ENCODE measurements around a stretch of chr5.

DNA sequence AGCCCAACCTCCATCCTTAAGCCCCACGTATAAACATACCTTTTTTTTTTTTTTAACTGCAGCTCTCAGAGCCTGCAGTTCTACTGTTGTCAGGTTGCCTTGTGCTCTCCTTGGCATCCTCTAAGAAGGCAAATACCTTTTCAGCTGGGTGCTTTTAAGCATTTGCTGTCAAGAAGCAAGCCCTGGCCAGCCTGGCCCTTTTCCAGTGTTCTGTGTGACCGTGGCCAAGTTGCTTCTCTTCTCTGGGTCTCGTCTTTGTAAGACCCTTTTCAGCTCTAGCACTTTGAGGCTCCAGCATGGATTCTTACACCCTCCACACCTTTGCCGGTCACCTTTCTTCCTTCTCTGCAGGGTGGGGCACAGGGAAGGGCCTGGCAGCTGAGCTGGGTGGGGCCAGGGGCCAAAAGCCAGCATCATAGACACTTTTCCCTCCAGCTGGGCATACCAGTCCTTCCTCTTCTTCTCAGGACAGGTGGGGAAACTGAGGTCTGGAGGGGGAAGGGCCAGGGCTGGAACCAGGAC, 643 bp upstream of the NDST1 start:
- PRO-cap, 2 experiments = no peak in any of the 2 experiments

DNA sequence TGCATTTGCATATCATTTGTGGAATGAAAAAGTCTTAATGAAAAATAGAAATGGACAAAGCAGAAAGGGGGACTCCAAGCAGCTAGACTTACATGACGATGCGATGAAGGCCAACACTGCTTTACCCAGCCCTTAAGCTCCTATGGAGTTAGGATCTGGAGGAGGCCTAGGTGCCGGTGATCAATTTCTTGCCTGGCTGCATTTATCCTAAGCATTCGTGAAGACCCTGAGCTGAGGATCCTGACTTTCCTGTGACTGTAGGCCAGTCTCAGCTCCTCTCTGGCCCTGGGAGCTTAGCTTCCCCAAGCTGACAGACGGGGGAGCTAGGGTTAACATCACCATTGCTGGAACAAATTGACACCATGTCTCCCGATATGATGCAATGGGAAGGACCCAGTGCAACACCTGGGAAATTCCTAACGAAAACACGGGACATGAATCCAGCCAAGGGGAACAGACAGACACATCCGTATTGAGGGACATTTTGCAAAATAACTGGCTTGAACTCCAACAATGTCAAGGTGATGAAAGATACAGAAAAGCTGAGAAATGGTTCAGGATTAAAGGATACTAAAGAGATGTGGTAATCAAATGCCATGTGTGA, 52.4 kb downstream of the NDST1 start:
- PRO-cap, 2 experiments = no peak in any of the 2 experiments

GRCh38 chr5:150643160-150643657, 2.7 kb downstream of the SYNPO start:
- PRO-cap, 2 experiments = no peak in any of the 2 experiments

DNA sequence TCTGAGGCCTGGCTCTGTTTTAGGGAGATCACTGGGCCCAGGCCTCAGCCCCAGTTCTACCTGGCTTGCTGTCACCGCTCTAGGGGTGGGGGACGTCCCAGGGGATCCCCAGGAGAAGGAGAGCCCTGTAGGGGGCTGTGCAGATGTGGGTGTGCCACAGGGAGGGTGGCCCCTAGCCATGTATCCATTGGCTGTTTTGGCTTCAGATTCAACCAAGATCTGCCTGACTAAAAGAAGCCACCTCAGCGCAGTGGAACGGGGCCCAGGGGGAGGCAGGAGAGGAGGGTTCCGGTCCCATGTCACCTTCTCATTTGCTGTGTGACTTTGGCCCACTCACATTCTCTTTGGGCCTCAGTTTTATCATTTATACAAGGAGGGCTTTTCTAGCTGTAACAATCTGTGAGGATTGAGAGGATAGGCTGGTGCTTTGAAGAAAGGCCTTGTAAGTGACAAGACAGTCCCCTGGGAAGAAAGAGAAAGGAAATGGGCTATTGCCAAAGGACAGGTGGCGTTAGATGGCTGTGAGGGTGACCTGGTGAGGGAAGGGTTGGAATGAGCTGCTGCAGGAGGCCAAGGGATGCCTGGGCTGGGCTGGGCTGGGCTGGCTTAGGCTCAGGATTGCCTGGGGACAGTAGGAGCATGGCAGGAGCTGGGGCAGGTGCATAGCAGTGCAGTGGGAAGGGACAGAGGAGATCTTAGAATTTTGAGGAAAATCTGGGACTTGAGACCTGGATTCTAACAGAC, 9.9 kb upstream of the MYOZ3 start:
- PRO-cap, 2 experiments = no peak in any of the 2 experiments

- PRO-cap, 2 experiments = no peak in any of the 2 experiments
These were observed 14.1 kb downstream of the IRGM start for GRCh38 chr5:150860359-150860932.

- PRO-cap, 2 experiments = no peak in any of the 2 experiments
These were observed 21.9 kb upstream of the ZNF300 start for GRCh38 chr5:150926669-150927145.

DNA sequence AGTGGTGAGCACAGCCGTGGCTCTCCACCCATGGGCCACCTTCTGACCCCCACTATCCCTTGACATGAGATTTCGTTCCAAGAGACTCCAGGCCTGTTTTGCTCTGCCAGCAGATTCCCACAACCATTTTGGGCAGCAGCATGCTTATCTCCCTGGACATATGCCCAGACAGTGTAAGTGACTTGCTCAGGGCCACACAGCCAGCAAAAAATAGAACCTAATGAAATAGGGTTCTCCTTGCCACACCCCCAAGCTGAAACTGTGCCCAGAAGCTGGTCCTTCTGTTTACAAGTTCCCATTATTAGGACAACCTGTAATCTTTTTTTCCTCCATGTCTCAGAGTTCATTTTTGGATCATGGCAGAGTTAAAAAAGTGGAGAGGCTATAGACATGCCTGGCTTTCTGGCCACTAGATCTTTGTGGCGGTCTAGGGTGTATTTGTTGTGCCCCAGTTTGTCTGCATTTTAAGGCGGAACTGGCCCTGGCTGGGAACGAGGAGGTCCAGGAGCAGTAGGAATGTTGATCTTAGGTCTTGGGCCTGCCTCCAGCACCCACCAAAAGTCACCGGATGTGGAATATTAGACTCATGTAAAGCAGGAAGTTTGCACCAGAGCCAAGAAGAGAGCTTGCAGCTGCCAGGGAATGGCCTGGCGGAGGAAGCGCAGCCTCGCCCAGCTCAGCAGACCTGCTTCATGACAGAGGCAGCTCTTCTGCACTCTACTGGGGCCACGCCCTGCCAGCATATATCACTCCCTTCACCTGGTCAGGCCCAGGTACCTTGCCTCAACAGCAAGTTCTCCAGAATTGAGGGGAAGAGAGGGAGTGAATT, 3.1 kb downstream of the GPX3 start:
- PRO-cap, 2 experiments = no peak in any of the 2 experiments

- PRO-cap, 2 experiments = no peak in any of the 2 experiments
These were observed 22.0 kb downstream of the TNIP1 start for GRCh38 chr5:151058763-151059300.

DNA sequence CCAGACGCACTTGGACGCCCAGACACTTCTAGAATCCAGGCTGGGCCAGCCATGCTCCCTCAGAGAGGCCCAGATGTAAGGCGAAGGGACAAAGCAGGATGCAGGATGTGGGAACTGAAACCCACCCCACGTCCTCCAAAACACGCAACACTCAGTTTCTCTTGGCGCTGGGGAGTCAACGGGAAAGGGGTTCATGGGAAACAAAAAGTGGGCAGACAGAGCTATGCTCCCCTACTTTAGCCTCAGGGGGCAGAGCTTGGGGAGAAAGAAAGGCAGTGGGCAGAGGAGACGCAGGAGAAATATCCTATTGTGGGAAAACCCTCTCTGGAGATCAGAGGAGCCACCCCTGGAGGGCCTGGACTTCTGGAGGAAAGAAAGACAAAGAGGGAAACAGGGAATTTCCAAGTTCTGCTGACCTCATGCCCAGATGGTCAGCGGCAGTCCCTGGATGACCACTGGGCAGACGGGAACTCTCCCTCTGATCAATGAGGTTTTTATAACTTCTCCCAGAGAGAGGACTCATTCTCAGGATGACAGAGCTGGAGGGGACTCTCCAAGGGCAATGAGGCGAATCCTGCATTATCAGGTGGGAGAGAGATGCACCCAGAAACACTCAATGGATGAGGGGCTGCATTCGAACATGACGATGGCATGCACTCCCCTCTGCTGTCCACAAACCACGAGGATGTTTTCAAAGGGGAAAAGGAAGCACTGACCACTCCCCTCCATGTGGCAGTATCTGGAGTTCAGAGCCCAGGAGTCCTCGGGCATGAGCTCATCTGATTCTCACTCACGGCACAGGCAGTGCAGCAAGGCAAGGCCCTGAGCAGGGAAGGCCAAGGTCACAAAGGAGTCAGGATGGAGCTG, 12.8 kb downstream of the TNIP1 start:
- PRO-cap, 2 experiments = peak in 1 of 2 experiments; most common plus-strand start position 522 of the sequence (in 1)

DNA sequence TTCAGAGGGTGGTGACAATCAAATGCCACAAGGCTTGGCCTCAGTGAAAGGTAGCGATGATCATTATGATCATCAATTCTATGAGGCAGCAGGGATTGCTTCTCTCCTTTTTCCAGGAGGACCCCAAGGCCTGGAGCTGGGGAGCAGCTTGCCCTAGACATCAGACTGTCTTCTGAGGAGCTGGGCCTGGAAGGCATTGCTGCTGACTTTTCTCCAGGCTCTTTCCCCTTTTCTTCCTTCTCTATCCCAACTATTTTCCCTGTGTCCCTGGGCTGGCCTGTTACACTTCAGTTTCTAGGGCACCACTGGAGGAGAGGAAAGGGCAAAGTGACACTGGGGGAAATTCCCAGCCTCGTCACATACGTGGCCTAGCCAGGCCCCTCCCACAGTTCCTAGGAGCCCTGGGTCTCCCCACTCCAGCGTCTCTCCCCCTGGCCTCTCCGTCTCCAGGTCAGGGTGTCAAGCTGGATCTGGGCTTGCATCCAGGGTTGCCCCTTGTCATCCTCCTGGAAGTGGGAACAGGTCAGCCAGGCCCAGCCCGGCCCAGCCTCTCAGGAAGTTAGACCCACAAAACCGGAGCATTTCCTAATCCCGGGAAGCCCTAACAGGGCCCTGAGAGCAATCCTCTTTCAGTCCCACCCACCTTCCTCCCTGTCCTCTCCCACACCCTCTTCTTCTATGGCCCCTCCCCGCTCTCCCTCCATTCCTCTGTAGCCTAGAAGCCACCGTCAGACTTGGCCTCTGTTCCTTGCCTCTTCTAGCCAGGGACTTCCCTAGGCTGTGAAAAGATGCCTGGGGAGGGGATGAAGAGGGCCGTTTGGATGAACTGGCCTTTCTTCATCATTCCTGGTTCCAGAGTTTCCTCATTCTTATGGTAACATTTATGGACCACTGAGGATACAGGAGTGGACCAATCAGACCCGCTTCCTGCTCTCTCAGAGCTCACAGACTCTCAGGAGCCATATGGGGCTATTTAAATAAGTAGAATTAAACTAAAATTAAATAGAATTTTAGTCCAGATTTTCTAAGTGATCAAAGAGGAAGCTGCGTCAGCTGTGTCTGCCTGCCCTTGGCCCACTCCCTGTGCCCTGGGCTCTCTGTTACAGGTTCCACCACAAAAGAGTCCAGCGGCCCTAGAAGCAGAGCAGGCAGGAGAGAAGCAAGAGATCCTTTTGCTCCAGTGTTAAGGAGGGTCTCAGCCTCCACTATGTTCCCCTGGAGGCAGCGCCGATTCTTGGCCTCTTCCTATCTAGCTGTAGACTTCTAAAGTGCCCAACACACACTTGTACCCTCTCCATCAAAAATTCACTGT, 4.9 kb upstream of the TNIP1 start:
- PRO-cap, 2 experiments = peak in 2 of 2 experiments; most common plus-strand start position 414 of the sequence (in 1); most common minus-strand start position 296 of the sequence (in 2)

GRCh38 chr5:151098081-151098628, 17.3 kb upstream of the TNIP1 start:
- PRO-cap, 2 experiments = no peak in any of the 2 experiments

- PRO-cap, 2 experiments = no peak in any of the 2 experiments
These were observed 25.5 kb upstream of the TNIP1 start for GRCh38 chr5:151106291-151106826.

- PRO-cap, 2 experiments = no peak in any of the 2 experiments
These were observed 26.2 kb upstream of the TNIP1 start for GRCh38 chr5:151106830-151107638.

DNA sequence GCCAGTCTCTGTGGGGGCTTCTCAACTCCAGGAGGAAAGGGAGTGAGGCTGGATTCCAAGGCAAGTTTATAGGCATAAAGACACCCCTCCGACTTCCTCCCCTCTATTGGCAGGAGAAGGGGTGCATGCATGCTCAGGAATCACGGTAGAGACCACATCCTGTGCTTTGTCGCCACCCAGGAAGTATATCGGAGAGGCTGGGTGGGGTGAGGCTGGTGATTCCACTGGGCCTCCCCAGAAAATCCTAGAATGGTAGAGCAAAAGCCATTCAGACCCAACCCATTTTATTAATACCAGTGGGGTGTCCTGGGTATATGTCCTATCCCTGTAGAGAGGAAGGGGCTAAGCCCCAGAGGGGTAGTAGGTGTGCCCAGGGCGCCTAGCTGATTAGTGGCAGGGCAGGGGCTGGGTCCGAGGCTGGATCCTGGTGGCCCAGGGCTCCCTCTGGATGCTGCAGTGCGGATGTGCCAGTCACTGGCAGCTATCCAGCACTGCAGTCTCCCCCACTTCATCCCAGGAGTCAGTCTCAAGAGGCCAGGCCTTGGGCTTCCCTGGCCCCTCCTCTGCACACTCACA, 2.0 kb downstream of the ANXA6 start:
- PRO-cap, 2 experiments = peak in 1 of 2 experiments; most common plus-strand start position 186 of the sequence (in 1)

DNA sequence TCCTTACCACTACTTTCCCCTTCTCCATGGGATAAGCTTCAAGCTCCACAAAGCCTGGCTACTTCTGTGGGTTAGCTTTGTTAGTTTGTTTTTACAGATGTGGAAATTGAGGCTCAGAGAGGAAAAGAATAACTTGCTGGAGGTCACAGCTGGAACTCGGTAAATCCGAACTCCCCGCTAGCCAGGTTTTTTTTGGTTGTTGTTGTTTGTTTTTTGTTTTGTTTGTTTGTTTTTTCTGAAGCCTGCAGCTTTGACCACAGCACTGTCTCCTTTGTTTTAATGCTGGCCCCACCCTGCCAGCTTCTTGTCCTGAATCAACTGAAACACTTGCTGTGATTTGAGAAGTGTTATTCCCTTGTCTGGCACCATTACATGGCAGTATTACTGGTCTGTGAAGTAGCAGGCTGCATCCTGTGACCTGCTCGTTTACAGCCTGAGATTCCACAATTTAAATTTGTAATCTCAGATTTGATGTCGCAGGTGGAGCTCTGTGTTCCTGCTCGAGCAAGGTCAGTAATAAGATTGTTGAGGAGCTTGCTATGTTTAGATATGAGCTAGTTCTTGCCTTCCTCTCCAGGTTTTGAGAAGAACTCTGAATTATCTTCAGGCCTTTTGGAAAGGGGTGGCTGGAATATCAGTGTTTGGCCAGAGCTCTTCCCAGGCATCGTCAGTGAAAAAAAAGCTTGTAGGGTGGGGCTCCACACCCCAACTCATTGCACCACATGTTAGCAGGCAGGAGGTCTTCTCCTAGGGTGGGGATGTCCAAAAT, 1.5 kb upstream of the SLC36A2 start:
- PRO-cap, 2 experiments = no peak in any of the 2 experiments

DNA sequence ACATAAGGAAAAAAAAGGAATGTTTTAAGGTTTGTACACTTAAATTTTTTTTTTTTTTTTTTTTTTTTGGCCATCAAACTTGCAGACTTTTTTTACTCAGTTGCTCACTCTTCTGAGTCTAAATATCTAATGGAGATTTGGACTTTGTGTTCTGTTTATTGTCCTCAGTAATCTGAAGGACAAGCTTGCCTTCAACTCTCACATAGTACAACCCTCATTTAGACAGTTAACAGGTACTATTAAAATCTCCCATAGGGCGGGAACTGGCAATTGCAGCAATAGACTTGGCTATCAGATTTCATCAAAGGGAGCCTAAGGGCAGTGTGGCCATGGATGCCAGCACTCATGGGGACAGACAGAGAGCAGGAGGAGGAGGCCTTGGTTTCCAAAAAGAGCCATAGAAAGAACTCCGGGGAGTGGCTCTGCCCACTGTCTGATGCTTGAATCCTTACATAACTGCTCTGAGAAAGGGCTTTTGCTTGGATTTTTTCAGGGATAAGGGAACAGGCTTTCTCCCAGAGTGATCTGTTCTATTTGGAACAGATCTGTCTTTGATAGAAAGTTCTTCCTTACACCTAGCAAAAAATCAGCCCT, 6.7 kb downstream of the SLC36A1 start:
- PRO-cap, 2 experiments = no peak in any of the 2 experiments

DNA sequence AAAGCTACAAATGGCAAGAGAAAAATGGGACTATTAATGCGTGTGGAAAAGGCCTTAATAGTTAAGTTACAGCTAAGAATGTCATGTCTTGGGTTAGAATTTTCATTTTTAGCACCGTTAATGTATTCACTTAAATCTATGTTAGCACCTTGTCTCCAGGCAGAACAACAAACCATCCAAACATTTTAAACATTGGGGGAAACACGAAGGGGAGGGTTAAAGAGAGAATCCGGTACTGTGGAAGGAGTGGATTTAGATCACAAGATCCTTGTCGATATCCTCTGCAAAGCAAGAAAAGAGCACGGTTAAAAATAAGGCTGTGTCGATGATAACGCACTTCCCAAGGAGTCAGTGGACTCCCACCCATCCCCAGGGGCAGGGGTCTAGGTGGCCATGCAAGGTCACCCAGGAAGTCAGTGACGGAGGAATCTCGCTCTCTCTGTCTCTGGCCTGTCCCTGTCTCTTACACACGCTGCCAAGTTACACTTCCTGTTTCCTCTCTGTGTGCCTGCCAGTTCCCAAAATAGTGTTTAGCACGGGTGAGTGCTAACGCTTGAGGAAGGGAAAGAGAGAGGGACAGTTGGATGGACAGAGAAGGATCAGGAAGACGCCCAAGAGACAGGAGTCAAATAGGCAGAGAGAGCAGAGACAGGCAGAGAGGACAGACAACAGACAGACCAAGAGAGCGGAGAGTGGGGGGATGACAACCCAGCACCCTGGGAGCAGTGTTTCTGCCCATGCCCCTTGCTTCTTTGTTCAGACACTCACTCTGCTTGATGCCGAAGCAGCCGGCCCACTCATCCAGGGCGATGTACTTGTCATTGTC, 23.2 kb downstream of the SPARC start:
- PRO-cap, 2 experiments = no peak in any of the 2 experiments

- PRO-cap, 2 experiments = no peak in any of the 2 experiments
These were observed 21.6 kb downstream of the SPARC start for GRCh38 chr5:151665154-151665557.

DNA sequence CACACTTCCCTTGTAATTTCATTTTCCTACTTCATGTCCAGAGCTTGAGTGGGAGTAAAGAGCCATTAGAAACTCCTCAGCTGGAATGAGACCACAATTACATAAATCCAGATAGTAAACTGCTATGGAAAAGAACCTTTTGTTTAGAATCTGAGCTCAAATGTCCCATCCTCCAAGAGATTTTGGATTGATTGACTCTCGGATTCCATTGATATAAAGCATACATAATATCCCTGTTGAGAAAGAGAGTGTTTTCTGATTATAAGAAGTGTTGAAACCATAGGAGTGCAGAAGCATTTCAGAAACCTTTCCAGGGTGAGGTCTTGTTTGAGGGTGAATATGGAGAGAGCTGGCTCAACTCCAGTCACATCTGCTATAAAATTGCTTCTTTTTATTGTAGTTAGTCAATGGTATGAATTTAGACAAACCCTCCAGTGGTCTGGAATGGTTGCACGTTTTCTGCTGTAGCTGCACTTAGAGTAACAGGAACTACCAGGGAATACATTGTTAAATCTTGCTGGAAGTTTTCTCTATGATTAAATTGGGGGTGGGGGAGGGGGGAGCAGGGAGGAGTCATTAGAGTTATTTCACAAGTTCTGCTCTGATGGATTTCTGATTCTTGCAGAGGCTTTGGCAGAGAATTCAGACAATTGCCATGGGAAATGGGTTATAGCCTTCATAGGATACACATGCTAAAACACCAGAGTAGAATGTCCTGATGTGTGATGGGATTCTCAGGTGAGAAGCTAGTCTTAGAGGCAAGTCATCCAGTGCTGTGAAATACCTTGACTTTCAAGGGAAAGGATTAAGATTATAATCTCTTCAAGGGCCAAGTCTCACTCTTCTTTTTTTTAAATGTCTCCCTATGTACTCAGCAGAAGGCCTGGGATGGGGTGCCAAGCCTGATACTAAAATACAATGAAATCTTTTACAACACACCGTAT, 43.9 kb downstream of the G3BP1 start:
- PRO-cap, 2 experiments = no peak in any of the 2 experiments

DNA sequence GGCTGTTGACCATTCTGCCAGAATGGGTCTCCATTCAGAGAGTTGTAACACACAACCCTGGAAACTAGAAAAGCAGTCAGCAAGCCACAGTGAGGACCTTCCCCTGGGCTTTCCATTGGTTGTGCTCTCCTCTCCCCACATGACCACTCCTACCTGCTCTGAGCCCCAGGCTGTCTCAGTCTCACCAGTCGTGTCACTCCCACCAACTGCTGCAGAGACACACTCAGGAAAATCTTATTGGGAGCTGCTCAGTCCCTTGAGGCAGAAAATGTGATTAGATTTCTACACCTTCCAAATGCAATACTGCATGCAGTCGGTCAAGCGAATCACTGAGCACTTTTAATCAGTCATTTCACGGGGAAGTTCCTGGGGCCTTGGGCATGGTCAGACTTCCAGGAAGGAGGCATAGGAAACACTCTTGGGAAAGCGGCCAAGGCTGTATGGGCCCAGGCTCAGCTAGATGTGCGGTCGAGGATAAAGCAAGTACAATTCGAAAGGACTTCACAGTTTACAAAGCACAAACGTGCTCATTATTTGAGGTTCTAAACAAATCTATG, 284.2 kb upstream of the NMUR2 start:
- PRO-cap, 2 experiments = no peak in any of the 2 experiments